Iris pigment epithelial cell (primary cell): Measurements from ENCODE around the genes ASXL2, GAREM2 and ADGRF3.

GRCh38 chr2:24984795-24985453, 13.2 kb upstream of the DNAJC27 start:
- RRBS: no CpG with 5 or more reads among the region's 9 CpGs

DNA sequence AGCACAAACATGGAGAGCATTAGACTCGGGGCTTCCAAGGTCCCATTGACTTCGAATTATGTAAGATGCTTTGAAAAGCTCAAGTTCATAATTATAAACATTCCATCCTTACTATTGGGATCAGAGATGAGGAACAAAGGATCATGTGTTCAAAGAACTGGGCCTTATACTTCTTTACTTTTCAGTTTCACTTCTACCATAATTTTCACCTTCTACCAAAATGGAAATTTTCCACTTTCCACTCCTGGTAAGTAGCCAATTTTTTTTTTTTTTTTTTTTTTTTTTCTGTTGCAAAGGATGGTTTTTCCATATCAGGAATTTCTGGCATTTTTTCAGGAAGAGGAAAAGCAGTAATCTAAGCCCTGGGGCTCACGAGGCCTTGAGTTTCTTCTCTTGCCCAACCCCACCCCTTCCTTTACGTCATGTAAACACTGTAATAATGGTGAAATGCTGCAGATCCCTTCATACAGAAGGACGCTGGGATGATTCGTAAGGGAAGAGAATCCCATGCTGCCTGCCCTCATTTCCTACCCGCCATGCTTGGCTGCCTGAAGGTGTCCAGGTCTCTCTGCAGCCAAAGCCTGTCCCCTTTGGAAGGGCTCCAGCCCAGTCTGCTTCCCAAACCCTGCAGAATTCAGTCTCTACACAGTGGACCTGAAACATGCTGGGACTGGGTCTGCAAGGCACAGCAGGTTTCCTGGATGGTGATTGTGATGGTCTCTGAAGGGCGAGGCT, 56.9 kb downstream of the EFR3B start:
- RRBS: no CpG with 5 or more reads among the region's 8 CpGs

DNA sequence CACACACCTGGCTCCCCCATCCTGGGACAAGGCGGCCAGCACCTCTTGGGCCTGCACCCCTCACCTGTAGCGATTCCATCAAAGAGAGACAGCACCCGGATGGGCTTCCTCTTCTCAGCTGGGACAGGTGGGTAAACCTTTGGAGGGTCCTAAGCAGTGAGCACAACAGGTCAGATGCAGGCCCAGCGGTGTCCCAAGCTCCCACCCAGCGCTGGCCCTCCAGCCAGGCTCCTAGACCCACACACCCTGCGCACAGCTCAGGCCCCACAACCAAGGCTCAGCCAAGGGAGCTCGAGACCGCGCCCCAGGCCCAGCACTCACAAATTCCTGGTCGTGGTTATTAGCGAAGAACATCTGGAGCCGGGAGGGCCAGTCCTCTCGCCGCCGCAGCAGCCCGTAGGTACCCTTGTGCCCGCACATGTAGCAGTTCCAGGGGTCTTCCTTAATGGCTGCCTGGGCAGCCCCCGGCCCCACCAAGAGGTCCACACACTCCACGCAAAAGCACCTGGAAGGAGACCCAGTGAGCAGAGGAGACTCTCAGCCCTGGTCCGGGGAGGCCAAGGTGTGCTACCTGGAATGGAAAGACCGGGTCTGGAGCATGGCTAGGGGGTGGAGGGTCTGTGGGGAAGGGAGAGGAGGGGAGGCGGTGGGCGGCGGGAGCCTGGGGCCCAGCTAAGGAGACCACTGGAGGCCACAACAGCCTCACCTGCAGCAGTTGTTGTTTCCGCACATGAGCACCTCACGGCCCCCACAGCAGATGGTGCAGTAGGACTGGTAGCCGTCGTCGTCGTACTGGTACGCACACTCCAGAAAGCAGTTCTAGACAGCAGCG, 75.7 kb upstream of the POMC start:
- RRBS: 90% methylated on average over 3 of the region's 32 CpGs

DNA sequence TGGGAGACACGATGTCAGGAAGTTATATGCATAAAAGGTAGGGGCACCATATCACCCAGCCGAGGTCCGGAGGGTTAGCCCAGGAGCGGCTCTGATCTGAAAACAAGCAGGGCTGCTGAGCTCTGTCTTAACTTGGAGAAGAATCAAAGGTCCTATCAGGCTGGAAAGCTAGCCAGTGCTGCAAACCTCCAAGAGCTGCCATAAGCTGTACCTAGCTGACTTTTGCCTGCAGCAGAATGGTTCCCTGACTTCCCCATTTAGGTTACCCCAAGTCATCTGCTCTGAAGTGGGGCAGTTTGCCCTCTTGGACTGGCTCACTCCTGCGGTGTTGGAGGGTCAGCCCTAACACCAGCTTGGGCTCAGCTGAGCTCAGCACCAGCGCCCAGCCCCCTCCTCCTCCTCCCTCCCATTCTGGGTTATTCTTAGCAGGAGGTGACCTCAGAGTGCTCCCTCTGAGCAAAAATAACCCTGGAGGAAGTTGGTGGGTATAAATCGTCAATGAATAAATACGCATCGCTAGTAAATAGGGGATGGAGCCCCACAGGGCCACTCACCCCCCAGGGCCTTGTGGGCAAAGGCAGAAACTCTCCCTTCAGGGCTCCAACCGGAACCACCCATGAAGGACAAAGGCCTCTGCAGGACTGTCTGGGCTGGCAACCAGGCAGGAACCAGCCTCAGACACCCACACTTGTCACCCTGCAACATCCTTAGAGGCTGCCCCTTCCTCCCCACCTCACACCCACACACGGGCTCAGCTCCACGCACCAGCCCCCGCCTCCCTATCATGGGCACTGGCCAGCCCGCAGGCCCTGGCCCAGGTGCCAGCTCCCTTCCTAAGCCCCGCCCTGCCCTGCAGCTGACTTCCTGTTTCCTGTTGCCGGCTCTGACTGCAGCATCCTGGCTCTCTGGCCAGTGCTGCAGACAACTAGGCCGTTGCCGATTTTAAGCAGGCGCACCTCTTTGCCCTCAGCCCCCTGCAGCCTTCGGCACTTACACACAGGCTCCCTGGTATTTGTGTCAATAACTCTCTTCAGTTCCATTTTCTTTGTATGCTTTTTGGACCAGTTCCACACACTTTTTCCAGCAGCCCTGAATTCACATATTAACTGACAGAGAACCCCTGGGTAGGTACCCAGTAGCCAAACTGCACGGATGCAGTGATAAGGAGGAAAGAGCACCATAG, 46.8 kb downstream of the DNMT3A start:
- RRBS: no CpG with 5 or more reads among the region's 21 CpGs

DNA sequence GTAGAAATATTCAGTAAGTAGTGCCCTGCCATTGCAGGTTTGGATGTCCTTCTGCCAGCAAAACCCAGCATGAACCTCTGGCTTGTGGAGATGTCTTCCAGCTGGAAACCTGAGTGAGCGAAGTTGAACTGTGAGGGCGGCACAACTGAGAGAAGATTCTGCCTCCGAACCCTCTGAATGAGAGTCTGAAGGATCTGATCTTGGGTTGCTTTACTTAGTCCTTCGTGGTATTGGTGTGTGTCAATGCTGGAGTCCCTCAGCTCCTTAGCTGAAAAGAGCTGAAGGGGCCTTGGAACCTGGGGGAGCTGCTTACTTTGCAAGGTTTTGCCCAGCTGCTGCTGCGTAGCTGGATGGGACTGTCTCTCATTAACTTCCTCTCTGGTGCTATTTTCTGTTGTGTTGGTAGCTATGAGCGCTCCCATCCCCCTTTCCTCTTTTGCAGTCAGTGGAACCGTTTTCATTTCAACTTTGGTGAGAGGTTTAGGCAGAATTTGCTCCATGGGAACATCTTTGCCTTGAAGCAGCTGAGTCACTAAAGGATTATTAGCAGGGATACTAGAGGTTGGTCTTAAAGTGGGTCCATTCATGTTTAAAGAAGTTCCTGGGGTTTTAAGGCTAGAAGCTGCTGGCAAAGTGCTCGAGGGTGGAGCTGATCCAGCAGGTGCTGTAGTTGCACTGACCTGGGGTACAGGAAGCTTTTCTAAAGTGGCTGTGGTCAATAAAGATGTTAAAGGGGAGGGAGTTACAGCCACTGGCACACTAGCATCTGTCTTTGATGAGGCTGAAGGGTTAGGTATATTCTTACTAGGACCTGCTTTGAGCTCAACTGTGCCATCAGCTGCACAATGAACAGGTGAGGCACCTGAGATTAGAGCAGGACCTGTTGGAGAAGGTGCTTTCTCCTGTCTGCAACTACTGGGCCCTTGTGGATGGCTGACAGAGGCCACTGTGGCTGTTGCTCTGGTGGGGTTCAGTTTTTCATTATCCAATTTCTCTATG, 69.9 kb upstream of the DTNB start:
- RRBS: no CpG with 5 or more reads among the region's 8 CpGs

GRCh38 chr2:25867611-25868226, 10.6 kb downstream of the ASXL2 start:
- RRBS: no CpG with 5 or more reads among the region's 4 CpGs

DNA sequence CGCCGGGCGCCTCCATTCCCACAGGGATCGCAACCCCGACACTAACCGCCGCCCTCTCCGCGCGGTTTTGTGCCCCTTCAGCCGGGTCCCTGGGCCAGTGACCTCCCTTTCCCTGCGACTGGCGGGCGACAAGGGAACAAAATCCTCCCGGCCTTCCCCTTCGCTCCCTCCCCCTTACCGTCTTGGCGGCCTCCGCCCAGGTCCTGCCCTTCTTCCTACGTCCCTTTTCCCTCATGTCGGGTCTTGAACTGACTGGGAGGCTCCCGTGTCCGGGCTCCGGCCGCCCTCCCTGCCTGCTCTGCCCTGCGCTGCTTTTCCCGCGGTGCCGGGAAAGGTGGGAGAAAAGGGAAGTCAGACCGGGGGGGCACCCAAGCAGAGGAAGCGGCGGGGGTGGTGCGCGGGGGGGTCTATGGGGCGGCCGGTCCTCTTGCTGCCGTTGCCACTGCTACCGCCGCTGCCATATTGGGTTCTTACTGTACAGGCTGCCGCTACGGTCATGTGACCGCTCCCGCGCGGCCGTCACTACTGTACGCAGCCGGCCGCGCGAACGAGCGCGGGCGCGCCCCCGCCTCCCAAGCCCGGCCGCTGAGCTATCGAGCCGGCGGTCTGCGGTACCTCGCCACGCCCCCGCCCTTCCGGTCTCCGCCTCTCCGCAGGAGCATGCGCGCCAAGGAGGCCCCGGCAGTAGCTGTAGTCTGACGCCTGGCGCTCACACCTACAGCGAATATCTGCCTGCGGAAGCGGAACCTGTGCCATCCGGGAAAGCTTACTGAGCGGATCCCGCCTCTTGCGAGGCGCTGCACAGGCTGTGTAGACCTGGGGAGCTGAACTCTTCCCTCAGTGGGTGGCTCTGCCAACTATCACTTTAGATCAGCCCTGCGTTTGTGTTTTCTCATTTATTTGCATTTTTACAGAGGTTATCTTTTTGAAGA, at the start of gene ASXL2:
Gene ASXL2, minus strand, starts transcription at position 500 of the 932 bp plus-strand sequence.
- RRBS: 2% methylated on average over 54 of the region's 83 CpGs

DNA sequence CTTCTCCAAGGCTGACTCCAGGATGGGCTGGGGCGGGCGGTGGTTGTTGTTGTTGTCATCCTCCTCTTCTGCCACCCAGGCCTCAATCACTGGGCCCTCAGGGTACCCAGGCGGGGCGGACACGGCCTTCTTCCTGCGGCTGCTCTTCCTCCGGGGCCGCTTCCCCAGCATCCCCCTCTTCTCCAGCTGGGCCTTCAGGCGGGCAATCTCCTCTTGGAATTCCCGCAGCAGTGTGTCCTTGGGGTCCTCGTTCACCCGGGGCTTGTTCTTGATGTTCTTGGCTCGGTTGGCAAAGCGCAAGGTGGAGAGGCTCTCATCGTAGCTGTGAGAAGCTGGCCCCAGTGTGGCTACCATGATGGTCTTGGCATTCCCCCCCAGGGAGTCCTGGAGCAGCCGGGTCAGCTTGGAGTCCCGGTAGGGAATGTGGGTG, 1.7 kb downstream of the KIF3C start:
- RRBS: no CpG with 5 or more reads among the region's 17 CpGs

GRCh38 chr2:26002659-26003307, 20.5 kb upstream of the KIF3C start:
- RRBS: no CpG with 5 or more reads among the region's 9 CpGs

- RRBS: no CpG with 5 or more reads among the region's 2 CpGs
These were observed 2.1 kb downstream of the RAB10 start for GRCh38 chr2:26036024-26036258.

DNA sequence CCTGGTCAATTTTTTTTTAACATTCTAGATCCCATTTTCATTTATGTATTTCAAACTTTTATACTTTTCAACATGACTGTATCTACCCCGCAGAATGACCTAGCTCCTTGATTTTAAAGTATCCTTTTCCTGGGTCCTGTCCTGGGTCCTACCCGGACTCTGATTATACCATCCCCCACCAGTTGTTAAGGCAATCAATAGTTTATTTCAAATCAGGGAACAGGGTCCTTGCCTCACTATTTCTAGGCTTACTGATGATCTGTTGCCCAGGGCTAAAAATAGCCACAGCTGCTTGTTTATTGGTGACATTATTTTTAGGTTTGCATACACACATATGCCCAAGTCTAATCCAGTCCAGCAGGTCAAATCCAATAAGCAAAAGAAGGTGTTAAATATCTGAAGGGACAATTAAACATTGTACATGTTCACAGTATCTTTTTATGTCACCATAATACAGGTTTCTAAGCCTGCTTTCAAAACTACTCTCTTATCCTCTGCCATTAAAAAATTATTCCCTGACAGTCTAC, 66.0 kb downstream of the RAB10 start:
- RRBS: no CpG with 5 or more reads among the region's 2 CpGs

DNA sequence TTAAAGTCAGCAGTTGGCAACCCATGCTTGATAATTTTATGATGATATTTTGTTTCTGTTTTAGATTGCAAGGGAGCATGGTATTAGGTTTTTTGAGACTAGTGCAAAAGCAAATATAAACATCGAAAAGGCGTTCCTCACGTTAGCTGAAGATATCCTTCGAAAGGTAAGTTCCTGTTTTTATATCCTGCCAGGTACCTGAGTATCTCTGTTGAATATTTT, 45.2 kb upstream of the GAREM2 start:
- RRBS: no CpG with 5 or more reads among the region's 4 CpGs

- RRBS: no CpG with 5 or more reads among the region's 5 CpGs
These were observed 37.5 kb upstream of the GAREM2 start for GRCh38 chr2:26134903-26136248.

GRCh38 chr2:26172882-26173802, at the start of gene GAREM2:
Gene GAREM2 (plus strand): TSS chr2:26173088.
- RRBS: 2% methylated on average over 63 of the region's 100 CpGs

DNA sequence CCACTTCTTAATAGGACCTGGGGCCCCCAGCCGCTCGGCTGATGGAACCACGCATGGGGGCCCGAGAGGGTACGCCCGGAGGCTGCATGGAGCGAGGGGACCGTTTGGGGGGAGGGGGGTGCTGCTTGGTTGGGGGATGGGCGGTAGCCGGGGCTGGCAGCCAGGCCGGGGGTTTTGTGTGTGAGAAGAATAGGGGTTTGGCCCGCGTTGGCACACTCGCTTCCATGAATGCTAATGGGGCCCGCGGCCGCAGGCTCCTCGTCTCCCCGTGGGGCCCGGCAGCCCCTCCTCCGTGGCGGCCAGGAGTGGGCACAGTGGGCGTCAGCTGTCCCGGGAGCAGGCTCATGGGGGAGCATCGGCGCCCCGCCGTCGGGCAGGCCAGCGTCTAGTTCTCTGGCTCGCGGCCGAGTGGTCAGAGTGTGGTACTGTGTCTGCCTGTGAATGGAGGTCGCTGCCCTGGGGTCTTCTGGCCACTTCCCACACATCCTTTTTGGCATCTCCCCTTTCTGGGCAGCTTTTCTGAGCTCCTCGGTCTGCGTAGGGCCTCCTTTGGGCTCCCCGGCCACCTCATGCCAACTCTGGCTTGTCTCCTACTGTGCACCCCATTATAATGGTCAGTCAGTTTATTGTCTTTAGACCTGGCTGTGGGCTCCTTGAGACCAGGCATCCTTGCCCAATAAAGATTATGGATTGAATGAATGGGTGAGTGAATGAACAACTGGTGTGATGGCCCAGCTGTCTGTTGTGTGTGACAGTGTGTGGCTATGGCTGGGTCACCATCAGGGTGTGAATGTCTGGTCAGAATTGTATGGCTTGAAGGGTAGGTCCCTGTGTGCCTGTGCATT, 1.3 kb downstream of the GAREM2 start:
- RRBS: 13% methylated on average over 13 of the region's 37 CpGs

DNA sequence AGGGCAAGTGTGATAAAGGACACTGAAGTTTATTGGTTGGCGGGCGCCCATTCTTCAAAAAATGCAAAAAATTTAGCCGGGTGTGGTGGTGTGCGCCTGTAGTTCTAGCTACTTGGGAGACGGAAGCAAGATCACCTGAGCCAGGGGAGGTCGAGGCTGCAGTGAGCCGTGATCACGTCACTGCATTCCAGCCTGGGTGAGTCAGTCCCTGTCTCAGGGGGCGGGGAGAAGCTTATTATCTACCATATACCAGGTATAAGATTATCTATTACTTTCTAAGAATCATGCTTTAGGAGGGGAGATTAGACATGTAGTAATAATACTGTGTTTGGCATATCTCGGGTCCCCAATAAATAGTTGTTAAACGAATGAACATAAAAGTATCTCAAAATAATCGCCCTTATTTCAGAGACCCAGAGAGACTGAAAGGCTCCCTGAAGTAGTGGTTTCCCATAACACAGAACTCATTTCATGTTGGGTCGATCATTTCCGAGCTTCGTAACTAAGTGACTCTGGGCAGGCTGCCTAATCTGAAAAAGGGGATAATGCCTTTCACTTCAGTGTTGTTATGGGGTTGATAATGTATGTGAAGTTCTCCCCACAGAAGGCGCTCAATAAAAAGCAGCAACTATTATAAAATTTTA, 1.2 kb upstream of the SELENOI start:
- RRBS: no CpG with 5 or more reads among the region's 16 CpGs

DNA sequence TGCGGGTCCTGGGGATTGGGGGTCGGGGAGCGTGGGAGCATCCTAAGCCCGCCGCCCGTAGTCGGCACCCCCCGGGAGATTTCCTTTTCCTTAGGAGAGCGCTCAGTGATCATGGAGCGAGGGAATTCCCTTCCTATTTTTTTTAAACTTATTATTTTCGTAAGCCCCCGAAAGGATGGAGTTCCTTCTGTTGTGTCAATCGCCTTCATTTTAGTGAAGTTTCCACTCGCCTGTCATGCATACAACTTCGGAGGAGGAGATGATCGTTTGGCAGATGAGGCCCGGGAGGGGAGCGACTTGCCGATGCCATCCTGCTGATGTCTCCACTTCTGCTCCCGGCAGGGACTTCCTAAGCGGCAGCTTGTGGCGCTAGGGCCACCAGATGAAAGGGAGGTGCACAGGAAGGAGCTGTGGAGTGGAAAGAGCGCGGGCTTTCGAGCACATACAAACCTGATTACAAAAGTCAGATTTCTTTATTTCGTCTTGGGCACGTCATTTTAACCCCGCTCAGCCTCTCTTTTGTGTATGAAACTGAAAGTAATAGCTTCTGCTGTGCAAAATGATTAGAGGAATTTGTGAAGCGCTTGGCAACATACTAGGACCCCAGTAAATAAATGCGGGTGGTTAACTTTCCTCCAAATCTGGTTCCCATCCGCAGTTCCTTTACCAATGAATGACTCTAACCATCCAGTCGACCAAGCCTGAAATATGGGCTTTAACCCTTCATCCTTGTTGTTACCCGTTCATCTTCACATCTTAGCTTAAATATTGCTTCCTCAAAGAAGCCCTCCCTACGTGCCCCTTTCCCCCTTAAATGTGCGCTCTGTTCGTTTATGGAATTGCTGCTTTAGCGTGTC, at the start of gene ADGRF3:
Gene ADGRF3, minus strand, starts transcription at position 365 of the 857 bp plus-strand sequence.
- RRBS: 3% methylated on average over 11 of the region's 37 CpGs

DNA sequence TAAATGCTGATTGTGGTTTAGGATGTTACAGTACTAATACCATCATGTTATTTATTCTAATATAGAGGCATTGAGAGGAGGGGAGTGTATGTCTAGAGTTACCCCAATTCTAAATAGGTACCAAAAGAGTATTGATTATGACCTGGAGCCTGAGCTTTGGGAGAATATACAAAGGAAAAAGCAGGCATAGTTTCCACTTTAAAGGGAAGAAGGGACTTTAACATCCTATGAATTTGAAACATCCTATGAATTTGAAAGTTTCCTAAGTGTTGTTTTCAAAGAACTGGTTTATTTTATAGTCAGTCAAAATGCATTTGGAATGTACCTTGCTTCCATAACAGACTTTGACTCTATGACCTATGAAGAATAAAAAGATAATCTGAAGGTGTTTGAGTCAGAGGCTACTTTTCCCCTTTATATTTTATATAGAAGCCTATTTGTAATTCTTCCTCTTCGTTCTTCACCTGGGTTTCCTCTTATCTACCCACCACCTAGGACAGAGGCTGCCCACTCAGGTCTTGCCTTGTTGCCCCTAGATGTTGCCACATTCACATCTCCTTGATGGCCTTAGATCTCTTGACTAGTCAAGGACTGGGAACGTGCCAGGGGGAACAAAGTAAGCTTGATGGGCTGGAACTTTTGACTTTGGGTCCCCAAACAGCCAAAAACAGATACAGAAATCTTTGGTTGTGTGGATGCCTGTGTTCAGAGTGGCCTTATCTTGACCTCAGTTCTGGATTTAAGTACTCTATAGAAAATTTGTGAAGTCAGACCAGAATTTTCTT, 9.5 kb upstream of the DRC1 start:
- RRBS: no CpG with 5 or more reads among the region's 2 CpGs

DNA sequence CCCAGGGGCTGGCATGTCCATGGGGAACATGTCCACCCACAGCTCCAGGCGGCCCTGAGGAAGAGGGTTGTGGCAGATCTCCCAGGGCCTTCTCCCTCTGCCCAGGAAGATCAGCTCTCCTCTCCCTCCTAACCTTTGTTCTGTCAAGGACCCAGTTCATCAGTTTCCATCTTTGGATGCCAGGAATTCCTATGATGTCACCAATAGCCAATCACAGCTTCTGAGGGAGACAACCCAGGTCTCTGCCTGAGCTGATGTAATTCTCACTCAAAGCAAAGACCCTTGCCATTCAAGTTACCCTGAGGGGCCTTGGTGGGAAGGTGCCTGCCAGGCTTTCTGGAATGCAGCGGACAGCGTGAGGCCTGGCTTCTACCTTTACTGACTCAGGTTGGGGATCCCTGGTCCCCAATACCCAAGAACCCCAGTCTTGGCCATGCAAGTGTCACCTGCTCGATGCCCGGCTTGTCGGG, 61.8 kb downstream of the DRC1 start:
- RRBS: no CpG with 5 or more reads among the region's 6 CpGs